ENCODE measurements around a stretch of chr1.

GRCh38 chr1:228464560-228464779 is 6.6 kb downstream of the H2BC26 start:
- PRO-cap = no peak
- RAMPAGE, long total RNA, 2 experiments = no peak in any of the 2 experiments

DNA sequence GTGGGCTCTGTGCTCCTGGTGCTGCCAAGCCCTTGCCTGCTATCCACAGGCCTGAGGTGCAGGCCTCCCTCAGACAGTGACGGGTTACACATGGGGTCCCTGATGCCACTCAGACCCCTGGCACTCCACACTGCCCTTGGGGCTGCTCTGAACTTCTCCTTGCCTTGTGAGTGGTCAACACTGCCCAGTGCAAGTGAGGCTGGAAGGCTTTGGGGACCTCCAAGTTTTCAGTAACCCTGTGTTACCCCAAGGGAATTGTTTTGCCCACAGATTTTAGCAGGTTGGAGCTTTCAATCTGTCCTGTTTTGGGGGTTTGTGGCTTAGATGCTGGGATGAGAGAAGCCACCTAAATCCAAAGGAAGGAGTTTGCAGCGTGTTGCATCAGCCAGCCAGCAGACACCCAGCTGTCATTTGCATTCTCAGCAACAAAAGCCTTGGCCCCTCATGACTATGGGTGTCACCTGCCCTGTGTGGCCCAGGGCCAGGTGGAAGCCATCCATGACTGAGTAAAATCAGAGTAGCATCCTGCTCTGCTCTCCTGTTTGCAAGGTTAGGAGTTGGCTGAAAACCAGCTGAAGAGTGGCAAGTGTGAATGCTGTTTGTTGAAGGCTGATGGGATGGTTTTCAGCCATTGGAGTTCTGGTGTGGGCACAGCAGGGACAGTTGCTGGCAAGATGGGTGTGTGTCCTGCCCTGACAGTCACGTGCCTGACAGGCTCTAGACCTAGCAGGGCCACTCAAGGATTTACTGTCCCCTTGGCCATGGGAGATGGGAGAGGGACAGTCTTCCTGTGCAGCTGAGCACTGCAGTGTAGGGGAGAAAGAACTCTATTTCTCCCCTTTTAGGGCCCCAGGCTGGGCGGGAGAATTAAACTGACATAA is 3.3 kb downstream of the RNF187 start:
- PRO-cap = no peak
- RAMPAGE, long total RNA, 2 experiments = no peak in any of the 2 experiments

DNA sequence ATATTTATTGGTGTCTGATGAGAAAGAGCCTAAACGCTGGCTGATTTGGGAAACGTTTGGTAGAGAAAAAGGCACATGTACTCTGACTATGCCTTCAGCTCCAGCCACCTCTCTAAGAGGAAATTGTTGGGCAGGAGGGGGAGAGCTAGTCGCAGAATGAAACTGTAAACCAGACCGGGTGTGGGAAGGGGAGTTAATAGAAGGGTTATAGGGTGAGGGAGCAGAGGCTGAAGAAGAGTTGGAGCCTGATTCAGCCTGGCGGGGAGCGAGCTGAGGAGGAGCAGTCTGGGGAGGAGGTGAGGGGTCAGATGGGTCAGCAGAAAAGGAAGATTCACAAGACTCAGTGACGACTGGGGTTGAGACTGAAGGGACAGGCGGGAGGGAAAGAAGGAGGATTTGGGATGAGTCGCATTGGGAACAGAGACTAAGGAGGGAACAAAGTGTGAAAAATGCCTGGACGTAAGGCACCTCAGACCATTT is 54.1 kb upstream of the RHOU start:
- PRO-cap = no peak
- RAMPAGE, long total RNA, 2 experiments = no peak in any of the 2 experiments

- PRO-cap = no peak
- RAMPAGE, long total RNA, 2 experiments = no peak in any of the 2 experiments
Measured at GRCh38 chr1:228837837-228838916, 102.9 kb downstream of the RHOU start.

DNA sequence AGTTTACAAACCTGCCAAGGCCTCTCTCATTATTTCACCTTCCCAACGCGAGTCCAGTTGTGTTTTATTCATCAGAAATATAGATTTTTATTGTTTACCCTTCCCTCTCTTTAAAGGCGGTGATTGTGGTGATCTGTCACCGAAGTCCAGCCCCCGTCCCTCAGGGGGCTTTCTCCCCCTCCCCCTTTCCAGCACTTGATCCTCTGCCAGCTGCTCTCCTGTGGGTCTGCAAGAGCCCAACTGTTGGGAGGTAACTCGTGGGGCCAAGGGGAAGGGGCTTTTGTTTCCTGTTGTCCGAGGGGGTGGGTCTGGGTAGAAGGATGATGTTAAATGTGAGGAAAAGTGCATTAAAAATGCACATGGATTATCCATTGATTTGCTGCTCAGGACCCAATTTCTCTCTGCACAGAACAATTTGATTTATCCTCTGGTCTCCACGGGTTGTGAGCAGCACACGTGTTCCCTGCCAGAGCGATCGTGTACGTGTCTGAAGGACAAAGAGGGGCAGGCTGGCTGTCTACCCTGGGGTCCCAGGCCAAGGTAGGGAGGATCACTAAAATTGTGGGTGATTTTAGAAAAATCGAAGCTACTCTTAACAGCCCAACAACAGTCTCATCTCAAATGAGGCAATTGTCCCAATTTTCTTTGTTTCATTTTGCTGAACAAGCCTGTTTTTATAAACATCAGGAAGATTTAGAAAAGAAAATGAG is 176.1 kb downstream of the RHOU start:
- PRO-cap = no peak
- RAMPAGE, long total RNA, 2 experiments = no peak in any of the 2 experiments

- PRO-cap = no peak
- RAMPAGE, long total RNA, 2 experiments = no peak in any of the 2 experiments
Measured at GRCh38 chr1:228930508-228931182, 195.4 kb downstream of the RHOU start.

- PRO-cap = no peak
- RAMPAGE, long total RNA, 2 experiments = no peak in any of the 2 experiments
Measured at GRCh38 chr1:228935191-228935533, 199.9 kb downstream of the RHOU start.

DNA sequence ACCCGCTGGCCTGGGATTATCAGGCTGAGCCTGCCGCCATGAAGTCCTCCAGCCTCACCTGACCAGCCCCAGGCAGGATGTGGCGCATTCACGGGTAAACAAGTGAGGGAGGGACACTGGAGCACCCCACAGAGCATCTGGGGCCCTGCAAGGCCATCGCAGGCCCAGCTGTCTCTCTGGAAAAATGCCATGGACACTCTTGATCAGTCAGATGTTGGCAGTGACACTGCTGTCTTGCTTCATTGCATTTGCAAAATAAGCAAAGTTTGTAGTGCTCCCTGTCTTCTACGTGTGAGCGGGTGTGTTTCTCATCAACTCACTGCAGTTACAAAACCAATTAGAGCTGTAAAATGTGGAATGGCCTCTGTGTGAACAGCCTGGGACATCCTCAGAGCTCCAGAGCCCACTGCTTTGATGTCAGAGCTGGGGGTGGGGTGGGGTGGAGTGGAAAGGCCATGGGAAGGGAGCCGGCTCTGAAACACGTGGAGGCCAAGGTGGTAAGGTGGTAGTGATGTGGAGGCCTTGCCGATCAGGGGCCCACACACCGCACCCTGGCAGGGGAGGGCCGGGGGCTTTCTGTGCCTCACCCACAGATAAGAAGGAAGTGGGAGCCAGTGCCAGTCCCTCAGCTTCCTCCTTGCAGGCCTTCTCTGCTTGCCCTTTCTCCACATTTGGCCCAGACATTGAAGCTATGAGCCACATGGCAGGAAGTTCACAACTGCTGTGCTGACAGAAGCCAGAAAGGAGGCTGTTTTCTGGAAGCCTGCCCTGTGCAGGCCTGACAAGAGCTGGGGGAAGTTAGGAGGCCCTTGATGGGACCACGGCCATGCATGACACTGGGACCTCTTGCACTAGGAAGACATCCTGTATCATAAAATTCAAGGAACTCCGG is 254.9 kb downstream of the RHOU start:
- PRO-cap = no peak
- RAMPAGE, long total RNA, 2 experiments = no peak in any of the 2 experiments

DNA sequence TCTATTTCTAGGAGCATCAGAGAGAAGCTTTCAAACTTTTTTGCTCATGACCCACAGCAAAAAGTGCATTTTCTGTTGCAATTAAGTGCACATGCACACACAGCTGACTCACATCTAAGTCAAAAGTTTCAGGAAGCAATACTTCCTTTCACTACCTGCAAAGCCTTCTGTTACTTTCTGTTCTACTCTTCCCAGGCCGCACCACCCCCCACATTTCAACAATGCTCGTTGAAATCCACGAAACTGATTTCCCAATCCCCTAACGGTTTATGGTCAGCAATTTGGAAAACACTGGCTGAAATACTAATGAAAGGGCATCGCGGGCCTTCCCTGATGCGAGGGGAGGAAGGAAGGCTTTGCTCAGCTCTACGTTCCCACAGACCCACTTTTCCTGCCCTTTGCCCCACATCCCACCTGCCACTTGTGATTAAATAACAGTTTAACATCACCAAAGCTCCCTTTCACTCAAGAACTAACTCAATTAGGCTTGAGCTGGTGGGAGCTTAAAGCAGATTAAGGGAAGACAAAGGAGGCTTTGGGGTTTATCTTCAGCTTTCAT is 243.3 kb upstream of the RAB4A start:
- PRO-cap = no peak
- RAMPAGE, long total RNA, 2 experiments = no peak in any of the 2 experiments

DNA sequence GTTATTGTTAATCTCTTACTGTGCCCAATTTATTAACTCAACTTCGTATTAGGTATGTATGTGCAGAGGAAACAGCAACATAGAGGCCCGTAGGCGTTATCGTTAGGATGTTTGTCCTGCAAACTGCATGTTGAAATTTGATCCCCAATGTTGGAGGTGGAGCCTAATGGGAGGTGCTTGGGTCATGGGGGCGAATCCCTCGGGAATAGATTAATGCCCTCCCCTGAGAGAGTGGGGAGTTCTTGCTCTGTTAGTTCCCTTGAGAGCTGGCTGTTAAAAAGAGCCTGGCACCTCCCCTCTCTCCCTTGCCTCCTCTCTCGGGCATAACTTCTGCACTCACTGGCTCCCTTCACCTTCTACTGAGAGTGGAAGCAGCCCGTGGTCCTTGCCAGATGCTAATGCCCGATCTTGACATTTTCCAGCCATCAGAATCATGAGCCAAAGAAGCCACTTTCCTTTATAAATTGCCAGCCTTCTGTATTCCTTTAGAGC is 149.0 kb upstream of the RAB4A start:
- PRO-cap = no peak
- RAMPAGE, long total RNA, 2 experiments = no peak in any of the 2 experiments

- PRO-cap = unidirectional peak, minus-strand start at chr1:229130075
- RAMPAGE, long total RNA, 2 experiments = no peak in any of the 2 experiments
Measured at GRCh38 chr1:229129818-229130780, 140.8 kb upstream of the RAB4A start.

- PRO-cap = no peak
- RAMPAGE, long total RNA, 2 experiments = no peak in any of the 2 experiments
Measured at GRCh38 chr1:229170648-229171335, 100.1 kb upstream of the RAB4A start.

DNA sequence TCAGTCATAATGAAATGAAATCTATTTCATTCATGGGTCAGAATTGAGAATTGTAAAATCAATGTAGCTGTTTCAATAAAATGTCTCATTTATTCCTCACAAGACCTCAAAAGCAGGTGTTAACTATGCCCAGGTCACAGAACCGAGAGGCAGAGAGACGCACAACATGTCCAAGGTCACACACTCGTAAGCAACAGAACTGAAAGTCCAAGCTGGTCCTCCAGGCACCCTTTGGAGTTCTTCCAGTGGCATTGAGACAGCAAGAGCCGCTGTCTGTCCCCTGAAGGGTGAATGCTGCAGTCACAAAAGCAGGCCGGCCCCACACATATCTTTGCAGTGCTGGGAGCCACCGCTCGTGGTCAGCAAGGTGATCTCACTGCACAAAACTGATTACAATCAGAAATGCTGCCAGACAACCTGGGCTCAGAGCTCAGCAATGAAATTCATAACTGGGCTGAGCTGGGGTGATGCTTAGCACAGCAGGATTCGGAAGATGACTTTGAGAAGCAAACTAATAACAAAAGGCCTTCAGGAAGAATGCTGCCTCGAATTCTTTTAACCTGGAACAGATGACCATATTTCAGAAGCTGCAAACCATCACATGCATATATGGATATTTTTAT is 47.4 kb upstream of the RAB4A start:
- PRO-cap = no peak
- RAMPAGE, long total RNA, 2 experiments = no peak in any of the 2 experiments

- PRO-cap = no peak
- RAMPAGE, long total RNA, 2 experiments = no peak in any of the 2 experiments
Measured at GRCh38 chr1:229238575-229239150, 32.2 kb upstream of the RAB4A start.

- PRO-cap = no peak
- RAMPAGE, long total RNA, 2 experiments = no peak in any of the 2 experiments
Measured at GRCh38 chr1:229272118-229273047, 1.5 kb downstream of the RAB4A start.

DNA sequence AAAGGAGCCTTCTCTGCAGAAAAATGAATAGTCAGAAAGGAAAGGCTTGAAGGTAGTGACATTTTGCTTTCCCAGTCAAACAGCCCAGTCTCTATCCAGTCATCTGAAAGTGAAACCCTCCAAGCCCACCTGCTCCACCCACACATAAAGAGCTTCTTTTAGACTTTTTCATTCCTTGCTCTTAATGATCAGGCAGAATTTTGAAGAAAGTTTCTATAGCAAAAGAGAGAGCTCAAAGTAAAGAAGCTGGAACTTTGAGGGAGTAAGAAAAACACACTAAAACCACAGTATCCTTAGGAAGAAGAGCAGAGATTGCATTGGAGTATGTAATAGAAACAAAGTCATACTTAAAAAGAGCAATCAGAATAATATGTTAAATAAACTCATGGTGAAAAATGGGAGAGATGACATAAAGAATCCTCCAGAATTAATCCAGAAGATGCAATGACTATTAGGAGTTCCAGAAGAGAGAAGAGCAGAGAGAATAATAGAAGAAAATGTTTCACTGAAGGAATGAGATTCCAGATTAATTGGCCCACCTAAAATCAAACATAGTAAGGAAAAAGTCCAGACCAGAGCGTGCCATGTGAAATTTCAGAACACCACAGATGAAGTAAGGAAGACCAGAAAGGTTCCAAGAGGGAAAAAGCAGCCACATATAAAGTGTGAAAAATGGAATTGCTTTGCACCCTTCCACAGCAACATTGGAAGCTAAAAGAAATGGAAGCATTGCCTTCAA is 19.7 kb downstream of the RAB4A start:
- PRO-cap = no peak
- RAMPAGE, long total RNA, 2 experiments = no peak in any of the 2 experiments

- PRO-cap = no peak
- RAMPAGE, long total RNA, 2 experiments = no peak in any of the 2 experiments
Measured at GRCh38 chr1:229313002-229313635, 29.7 kb downstream of the CCSAP start.

GRCh38 chr1:229557843-229558384 is 593 bp downstream of the ABCB10 start:
- PRO-cap = unidirectional peak, plus-strand start at chr1:229558204; bidirectional peak, plus-strand start at chr1:229558278, minus-strand start at chr1:229558226
- RAMPAGE, long total RNA, 2 experiments = no peak in any of the 2 experiments

DNA sequence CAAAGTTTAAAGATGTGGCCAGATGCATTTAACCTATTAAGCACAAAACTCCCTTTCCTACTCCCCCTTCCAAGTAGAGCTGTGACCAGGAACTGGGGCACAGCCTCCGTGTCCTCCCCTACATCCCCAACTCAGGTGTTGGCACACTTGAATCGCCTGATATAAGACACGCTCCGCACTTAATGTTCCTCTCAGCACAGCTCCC is 1.3 kb downstream of the TAF5L start:
- PRO-cap = no peak
- RAMPAGE, long total RNA, 2 experiments = no peak in any of the 2 experiments

DNA sequence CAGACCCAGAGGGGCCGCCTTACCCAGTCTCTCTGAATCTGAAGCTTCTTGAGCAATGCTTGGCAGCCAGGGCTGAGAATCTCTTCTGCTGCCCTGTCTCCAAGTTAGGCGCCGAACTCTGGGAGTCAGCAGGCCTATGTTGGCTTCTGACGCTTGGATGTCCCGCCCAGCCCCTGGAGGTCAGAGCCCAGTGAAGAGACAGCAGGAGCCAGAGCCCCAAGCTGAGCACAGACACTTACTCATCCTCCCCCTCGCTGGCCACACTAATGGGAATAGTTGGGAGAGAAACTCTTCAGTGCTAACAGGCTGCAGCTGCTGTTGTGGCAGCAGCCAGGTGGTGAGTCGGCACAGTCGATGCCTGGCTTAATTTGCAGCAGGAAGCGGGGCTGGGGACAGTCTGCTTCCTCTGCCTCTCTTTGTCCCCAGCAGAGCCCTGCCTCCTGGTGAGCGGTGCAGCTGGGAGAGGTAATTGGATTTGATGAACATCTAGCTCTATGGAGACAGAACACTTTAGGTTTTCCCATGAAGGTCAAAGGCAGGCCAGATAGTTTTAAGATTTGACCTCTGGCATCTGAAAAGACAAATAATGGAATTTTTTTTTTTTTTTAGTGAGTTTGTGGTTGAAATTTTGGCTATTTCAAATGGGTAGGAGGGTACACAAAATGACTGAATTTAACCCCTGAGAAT is 68.3 kb downstream of the URB2 start:
- PRO-cap = no peak
- RAMPAGE, long total RNA, 2 experiments = no peak in any of the 2 experiments

Measured in right atrium auricular region (tissue), 2 donors.